Bronchial epithelial cell (primary cell): ENCODE measurements around a stretch of chr5.

GRCh38 chr5:74543086-74543573, 97.4 kb downstream of the ENC1 start:
- RRBS, 2 experiments = no CpG with 5 or more reads among the region's 8 CpGs

DNA sequence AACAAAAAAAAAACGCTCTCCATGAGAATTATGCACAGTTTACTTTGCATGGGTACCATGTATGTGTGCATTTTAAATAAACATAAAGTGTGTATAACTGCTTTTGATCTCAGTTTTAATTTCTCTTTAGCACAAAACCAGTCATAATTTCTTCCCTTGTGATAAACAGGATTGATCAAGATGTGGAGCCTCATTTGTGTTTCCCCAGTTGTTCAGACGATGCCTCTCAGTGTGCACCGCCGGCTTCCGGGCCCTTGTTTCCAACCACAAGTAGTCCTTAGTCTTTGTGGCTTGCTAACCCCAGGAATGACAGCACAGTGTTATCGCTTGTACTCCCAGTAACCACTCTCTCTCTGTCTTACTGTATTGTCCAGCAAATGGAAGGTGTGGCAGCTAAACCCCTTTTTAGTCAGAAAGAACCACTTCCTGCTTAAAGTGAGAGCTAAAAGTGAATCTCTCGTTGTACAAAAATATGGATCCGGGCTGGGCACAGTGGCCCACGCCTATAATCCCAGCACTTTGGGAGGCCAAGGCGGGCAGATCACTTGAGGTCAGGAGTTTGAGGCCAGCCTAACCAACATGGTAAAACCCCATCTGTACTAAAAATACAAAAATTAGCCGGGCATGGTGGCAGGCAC, 61.4 kb downstream of the ENC1 start:
- RRBS, 2 experiments = no CpG with 5 or more reads among the region's 11 CpGs

DNA sequence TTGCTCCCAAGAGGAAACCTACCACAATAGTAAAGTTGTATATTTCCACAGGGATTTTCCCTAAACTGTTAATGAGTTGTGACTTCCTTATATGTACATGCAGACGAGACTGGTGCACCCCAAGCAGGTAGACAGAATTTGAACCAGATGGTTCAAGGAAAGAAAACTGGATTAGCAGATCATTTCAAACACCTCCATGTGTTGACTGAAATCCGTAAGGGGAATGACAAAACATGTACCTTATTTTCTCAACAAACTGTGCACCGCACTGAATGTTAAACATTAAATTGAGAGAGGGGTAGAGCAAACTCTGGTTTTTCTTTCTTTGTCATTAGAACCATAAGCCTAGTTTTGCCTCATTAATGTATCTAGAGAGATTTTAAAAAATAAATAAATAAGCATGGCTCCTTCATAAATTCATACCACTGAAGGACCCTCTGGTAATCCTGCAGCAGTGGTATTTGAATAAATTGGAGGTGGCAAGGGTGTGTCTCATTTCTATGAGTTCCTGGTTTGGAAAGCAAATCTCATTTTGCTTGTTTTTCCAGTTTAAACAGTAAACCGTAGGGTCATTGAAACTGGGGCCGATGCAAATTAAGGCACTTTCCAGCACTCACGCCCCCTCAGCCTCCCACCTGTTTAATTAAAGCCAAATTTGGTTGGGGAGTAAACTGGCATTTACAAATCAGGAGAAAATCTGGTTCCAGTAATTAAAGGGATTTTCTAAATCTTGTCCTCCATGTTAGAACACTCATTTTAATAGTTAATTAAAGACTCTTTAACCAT, 51.0 kb downstream of the ENC1 start:
- RRBS, 2 experiments = no CpG with 5 or more reads among the region's 6 CpGs

DNA sequence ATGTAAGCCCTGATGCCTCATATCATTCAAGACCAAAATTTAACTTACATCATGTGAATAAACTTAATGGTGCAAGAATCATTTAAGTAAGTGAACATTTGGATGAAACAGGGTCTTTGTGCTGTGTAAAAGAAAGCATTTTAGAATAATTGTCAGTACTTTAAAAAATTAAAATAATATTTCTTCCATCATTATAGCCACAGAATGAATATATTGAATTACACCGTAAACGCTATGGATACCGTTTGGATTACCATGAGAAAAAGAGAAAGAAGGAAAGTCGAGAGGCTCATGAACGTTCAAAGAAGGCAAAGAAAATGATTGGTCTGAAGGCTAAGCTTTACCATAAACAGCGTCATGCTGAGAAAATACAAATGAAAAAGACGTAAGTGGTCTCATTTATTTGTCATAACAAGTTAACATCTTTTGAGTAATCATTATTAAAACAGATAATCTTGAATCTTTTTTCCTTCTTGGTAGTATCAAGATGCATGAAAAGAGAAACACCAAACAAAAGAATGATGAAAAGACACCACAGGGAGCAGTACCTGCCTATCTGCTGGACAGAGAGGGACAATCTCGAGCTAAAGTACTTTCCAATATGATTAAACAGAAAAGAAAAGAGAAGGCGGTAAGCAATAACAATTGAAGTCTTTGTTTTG, 1.8 kb downstream of the NSA2 start:
- RRBS, 2 experiments = no CpG with 5 or more reads among the region's 9 CpGs

GRCh38 chr5:74864875-74865293, 1.3 kb downstream of the FAM169A start:
- RRBS, 2 experiments = no CpG with 5 or more reads among the region's 8 CpGs

DNA sequence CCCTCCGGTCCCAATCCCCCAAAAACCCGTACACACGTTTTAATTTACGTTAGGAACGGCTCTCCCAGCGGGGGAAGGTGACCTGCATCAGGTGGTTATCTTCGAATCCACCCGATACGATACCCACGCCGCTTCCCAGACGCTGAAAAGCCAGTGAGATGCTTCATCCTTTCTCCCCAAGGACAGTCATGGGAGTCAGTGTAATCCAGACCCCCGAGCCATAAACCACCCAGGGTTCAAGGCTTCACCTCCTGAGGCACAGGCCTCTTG, 958 bp downstream of the FAM169A start:
- RRBS, 2 experiments = no CpG with 5 or more reads among the region's 13 CpGs

DNA sequence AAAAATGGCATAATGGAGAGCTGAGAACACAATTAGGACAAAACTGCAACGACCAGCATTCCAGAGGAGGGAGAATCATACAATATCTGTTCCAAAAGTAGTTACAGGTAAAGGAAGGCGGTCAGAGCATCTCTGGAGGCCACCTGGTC, 749 bp downstream of the FAM169A start:
- RRBS, 2 experiments = no CpG with 5 or more reads among the region's 2 CpGs

GRCh38 chr5:74916618-74917122, 50.5 kb upstream of the FAM169A start:
- RRBS, 2 experiments = no CpG with 5 or more reads among the region's 3 CpGs

GRCh38 chr5:74966614-74967250, 85.6 kb downstream of the GCNT4 start:
- RRBS, 2 experiments = no CpG with 5 or more reads among the region's 6 CpGs

DNA sequence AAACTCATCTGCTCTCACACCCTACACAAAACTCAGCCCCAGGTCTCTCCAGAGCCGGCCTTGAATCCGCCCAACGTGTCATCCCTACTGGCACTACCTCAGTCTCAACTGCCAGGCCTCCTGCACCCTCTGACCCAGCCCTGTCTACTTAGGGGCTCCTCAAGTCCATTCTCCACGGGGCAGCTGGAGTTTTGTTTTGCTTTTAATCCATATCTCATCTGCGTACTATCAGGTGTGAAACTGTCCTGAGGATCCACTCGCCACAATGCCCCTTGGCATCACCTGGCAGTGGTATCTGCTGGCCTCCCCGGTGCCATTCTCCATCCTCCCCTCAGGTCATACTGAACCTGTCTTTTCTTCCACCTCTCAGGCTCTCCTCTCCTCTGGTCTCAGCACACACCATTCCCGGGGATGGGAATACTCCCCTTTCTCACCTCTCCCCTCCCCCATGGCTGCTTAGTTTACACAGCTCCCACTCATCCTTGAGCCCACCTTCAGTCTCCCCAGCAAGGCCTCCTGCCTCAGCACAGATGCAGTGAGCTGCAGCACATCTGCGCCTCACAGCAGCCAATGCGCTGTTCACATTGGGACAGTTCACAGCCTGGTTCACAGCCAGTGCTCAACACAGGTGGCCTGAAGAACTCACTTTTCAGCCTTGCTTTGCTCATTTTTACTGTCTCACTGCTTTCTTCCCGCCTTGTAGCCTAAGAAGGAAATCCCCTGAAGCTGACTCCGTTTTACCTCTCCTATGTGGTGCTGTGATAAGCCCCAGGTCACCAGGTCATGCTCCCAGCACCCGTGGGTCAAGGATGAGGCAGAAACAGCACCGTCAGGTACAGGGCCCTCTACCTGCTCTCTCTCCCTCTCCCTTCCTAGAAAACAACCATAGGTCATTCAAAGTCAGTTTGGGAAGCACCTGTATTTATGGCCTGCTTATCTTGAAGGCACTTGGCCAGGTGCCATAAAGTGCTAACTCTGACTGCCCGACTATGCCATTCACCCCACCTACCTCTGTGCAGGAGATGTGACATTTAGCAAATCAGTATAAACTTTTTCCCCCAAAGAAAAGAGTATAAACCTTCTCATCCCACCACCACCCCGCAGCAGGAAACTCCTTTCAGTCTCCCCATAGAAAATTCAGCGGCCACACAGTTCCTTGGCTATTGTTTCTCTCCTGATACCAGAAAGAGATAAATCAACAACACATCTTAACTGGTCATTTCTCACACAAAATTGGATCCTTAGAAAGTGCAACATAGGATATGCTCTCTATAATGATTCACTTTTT, 1.2 kb downstream of the GCNT4 start:
- RRBS, 2 experiments = 83 to 86% methylated on average over 2 of the region's 17 CpGs

DNA sequence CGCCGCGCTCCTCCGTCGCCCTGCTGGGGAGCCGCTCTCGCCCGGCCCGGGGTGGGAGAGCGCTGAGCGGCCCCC, 1.1 kb upstream of the GCNT4 start:
- RRBS, 2 experiments = 0 to 1% methylated on average over 3 of the region's 11 CpGs

DNA sequence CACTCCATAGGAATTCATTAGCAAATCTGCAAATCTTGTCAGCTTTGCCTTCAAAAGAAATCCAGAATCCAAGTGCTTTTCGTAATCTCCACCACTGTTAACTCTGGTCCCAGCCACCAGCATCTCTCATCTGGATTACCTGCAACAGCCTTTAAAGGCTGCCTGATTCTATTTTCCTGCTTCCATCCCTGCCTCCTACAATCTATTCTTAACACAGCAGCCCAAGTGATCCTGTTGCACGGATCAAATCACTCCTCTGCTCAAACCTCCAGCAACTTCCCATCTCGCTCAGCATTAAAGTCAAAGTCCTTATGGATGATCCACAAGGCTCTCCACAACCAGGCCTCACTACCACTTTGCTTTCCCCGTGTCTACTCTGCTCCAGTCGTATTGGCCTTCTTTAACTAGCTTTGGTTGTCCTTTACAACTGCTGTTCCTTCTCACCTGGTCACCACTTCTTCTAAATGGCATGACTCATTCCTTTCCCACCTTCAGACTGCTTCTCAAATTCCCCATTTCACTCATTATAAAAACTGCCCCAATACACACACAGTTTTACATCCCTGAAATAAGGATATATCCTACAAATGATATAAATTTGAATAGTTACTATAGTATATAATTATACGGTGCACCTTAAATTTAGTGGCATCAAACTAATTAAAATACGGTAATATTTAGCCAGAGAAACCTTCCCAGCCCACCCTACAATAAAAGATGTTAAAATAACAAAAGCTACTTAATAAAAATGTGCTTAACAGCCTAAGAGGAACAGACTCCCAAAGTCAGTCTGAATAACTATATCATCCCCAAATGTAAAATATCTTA, 30.4 kb downstream of the CERT1 start:
- RRBS, 2 experiments = no CpG with 5 or more reads among the region's 7 CpGs

GRCh38 chr5:75574527-75574949, 36.7 kb upstream of the ANKDD1B start:
- RRBS, 2 experiments = no CpG with 5 or more reads among the region's 1 CpG

DNA sequence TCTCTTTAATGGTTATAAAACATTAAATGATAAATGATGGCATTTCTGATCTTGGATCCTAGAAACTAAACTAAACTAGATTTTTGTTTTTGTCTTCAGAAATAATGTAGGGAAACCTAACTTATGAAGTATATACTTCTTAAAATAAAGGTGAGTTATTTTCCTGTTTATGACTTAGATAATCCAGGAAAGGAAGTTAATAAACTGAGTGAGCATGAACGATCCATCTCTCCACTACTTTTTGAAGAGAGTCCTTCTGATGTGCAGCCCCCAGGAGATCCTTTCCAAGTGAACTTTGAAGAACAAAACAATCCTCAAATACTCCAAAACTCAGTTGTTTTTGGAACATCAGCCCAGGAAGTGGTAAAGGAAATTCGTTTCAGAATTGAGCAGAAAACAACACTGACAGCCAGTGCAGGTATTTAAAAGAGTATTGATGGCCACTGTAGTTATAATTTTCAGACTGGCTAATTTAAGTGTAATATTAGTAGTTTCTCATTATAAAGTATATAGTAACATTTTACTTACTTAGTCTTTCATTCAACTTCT, 30.1 kb upstream of the ANKDD1B start:
- RRBS, 2 experiments = no CpG with 5 or more reads among the region's 2 CpGs

- RRBS, 2 experiments = no CpG with 5 or more reads among the region's 7 CpGs
These were observed 129.5 kb upstream of the IQGAP2 start for GRCh38 chr5:76273561-76273942.

DNA sequence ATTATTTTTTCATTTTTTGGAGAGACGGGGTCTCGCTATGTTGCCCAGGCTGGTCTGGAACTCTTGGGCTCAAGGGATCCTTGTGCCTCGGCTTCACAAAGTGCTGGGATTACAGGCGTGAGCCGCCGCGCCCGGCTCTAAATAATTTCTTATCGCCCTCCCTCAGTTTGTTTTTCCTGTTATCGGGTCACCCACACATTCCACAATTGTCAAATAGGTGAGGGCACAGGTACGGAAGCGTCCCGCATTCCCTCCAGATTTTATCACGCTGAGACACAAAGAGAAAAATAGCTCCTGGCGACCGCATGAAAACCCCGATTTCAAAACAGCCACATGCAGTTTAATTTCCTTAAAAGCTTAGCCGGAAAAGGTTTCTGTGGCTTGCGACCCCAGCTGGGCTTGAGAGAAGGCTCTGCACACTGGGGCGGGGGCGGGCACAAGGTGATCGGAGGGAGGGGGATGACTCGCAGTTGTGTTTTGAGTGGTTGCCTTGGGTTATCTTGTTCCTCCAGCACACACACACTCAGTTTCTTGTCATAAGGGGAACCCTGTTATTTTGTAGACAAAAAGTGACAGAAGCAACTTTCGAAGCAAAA, 735 bp upstream of the IQGAP2 start:
- RRBS, 2 experiments = no CpG with 5 or more reads among the region's 24 CpGs

GRCh38 chr5:76483551-76484373, 80.7 kb downstream of the IQGAP2 start:
- RRBS, 2 experiments = no CpG with 5 or more reads among the region's 9 CpGs

- RRBS, 2 experiments = no CpG with 5 or more reads among the region's 3 CpGs
These were observed 13.7 kb upstream of the F2RL2 start for GRCh38 chr5:76636774-76637359.

DNA sequence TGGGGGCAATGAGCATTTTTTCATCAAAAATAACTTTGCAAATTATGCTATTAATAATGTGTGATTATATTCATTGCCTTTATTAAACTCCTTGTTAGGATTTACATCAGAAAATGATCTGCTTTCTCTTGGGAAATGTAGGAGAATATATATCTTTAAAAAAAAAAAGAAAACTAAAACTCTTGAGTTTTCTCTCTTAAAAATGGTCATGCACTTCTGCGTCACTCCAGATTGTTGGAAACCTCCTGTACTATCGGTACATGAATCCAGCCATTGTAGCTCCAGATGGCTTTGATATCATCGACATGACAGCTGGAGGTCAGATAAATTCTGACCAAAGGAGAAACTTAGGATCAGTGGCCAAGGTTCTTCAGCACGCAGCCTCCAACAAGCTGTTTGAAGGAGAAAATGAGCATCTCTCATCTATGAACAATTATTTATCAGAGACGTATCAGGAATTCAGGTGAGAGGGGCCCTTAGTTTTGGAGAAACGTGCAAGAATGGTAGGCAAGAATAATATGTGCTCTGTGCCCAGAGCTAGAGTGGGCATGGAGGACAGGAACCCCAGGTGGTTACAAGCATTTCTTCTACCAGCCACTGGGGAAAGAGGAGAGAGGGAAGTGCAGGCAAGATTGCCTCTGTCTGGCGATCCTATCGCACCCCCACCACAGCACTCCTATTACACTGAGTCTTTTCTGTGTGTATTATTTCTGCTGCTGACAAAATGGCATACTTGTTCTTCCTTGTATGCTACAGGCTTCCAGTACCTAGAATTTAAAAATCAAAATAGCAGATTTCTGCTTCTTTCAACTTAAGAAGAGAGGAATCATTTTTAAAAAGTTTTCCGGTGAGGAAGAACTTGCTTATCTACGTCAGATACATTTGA, 41.4 kb upstream of the F2R start:
- RRBS, 2 experiments = no CpG with 5 or more reads among the region's 10 CpGs

GRCh38 chr5:76716517-76717391, 828 bp downstream of the F2R start:
- RRBS, 2 experiments = no CpG with 5 or more reads among the region's 28 CpGs